MCF 10A (cell line): ENCODE measurements around the genes SAA1, SPTY2D1 and ZDHHC13.

GRCh38 chr11:18265825-18266412 is at the start of gene SAA1:
TSS of gene SAA1 (plus strand) at chr11:18266264.
- PRO-cap, result no peak
- RRBS, result no CpG with 5 or more reads among the region's 8 CpGs

DNA sequence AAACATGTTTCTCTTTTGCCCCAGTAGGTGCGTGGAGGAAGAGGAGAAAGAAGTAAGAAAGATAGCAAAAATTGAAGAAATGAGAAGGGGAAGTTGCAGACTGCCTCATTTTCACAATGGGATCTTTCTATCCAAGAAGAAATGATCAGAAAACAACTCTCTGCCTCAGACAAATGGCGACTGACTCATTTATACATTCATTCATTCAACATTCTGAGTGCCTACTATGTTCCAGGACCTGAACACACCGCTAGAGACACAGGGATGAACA is 379 bp downstream of the HPS5 start:
- PRO-cap, result no peak
- RRBS, result no CpG with 5 or more reads among the region's 3 CpGs

DNA sequence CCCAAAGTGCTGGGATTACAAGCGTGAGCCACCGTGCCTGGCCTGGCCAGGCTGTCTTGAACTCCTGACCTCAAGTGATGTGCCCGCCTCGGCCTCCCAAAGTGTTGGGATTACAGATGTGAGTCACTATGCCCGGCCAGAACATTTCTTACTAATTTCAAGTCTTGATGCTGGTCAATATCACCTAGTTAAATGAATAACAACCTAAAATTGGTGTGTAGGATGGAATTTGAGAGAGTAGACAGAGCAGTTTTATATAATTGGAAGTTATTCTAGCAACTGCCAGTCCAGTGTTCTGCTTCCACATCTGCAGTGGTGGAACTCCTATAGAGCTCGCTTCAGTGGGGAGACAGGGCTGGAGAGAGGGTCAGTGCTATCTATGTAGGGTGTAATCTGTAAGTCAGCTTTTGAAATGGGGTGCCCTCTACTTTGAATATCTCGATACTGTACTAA is 4.5 kb downstream of the LDHA start:
- PRO-cap, result no peak
- RRBS, result no CpG with 5 or more reads among the region's 7 CpGs

GRCh38 chr11:18526220-18526430 is 617 bp downstream of the TSG101 start:
- PRO-cap, result no peak
- RRBS, result no CpG with 5 or more reads among the region's 3 CpGs

GRCh38 chr11:18633823-18634654 is at the start of gene SPTY2D1:
TSS of gene SPTY2D1 (minus strand) at chr11:18634342.
- PRO-cap, result bidirectional peak, plus-strand start at chr11:18634578, minus-strand start at chr11:18634378
- RRBS, result 1% methylated on average over 10 of the region's 52 CpGs

- PRO-cap, result no peak
- RRBS, result no CpG with 5 or more reads among the region's 22 CpGs
Measured at GRCh38 chr11:18650680-18651522, 16.8 kb upstream of the SPTY2D1 start.

- PRO-cap, result no peak
- RRBS, result no CpG with 5 or more reads among the region's 7 CpGs
Measured at GRCh38 chr11:18672146-18672579, 26.4 kb upstream of the TMEM86A start.

GRCh38 chr11:19117047-19118157 is at the start of gene ZDHHC13:
TSS of gene ZDHHC13 (plus strand) at chr11:19117168.
- PRO-cap, result bidirectional peak, plus-strand start at chr11:19117168, minus-strand start at chr11:19116961; bidirectional peak, plus-strand start at chr11:19117444, minus-strand start at chr11:19117334
- RRBS, result 1% methylated on average over 14 of the region's 61 CpGs

DNA sequence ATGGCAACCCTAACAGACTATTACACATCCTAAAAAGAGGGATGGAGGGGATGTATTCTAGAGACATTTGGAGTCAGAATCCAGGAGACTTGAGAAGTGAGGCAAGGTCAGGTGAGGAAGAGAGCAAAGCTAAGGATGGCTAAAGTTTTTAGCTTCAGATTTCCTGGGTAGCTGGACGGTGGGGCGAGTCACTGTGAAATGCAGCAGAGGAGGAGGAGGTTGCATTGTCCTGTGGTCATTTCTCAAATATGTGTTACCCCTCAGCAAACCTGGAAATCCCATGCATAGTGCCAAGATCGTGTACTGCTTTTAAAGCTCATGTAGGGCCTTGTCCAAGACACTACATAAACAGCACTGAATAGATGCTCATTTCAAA is 20.5 kb downstream of the CSRP3 start:
- PRO-cap, result no peak
- RRBS, result no CpG with 5 or more reads among the region's 3 CpGs

DNA sequence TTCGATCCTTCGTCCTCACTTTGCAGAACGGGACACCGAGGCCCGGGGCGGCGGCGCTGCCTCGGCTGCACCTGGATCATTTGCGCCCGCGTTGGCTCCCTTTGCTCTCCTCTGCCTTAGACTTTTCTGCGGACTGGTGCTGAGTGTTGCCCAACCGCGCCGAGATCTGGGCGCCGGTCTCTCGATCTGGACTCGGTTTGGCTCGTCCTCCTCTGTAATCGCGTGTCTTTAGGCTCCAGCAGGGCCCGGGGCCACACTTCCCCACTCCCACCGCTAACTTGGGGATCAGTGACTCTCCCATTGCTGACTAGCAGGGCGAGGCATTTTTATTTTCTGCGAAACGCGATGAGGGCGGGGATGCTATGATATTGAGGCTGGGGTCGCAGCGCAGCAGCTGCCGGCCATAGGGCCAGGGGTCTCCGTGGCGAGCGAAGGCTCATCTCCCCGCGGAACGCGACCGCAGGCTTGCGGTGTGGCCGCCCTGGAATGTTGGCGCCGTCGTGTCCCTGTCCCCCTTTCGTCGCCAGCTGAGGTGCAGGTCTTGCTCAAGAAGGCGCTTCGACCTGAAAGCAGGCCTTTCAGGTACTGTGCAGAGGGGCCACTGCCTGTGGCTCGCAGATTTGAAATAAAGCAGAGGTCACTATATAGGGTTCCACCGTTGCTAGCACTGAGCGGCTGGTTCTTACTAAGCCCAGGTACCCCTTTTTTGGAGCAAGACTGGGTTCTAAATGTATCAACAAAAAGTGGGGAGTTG is 1.8 kb upstream of the E2F8 start:
- PRO-cap, result no peak
- RRBS, result 91% methylated on average over 7 of the region's 53 CpGs

DNA sequence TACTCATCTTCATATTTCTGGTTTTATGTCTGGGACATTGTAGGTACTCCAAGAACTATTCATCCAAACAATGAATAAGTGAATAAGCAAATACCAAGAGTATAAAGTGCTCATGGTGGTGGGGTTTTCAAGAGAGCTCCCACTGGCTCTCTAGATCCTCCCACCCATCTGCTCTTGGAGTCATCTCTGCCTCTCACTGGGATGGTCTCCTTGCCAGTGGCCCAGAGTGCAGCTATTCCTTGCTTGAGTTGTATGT is 126.6 kb upstream of the E2F8 start:
- PRO-cap, result no peak

- PRO-cap, result no peak
- RRBS, result no CpG with 5 or more reads among the region's 6 CpGs
Measured at GRCh38 chr11:19428886-19429643, 188.3 kb upstream of the E2F8 start.

DNA sequence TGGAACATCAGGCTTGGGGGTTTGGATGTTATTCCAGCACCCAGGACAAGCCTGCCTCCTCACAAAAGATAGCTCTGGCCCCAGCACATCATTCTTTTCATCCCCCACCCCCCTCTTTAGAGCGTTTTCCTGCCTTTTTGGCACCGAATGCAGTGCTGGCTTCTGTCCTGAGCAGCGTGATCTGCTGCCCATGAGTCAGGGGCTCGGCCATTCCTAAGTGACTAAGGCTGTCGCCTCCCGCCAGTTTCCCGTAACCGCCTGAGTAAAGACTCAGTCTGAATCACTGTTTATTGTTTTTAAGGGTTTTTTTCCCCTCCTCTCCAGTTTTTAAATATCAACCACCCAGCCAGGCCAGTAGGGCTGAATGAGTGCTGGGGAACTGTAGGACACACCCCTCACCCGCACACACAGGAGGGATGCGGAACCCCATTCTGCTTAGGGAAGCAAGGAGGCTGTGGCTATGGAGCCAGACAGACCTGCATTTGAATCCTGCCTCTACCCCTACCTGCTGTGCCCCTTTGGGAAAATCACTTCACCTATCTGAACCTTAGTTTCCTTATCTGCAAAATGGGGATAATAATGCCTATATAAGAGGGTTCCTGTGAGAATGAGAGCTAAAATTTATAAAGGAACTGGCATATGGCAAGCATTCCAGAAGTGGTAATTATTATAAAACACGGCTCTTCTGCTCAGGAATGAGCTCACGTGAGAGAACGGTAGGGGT is 32.4 kb upstream of the NAV2 start:
- PRO-cap, result bidirectional peak, plus-strand start at position 429 of the sequence, minus-strand start at position 219 of the sequence
- RRBS, result no CpG with 5 or more reads among the region's 13 CpGs

- PRO-cap, result no peak
- RRBS, result no CpG with 5 or more reads among the region's 8 CpGs
Measured at GRCh38 chr11:19739653-19740437, 27.2 kb downstream of the NAV2 start.

- PRO-cap, result no peak
- RRBS, result no CpG with 5 or more reads among the region's 3 CpGs
Measured at GRCh38 chr11:19753851-19754212, 41.2 kb downstream of the NAV2 start.

GRCh38 chr11:19790928-19791852 is 78.6 kb downstream of the NAV2 start:
- PRO-cap, result no peak
- RRBS, result no CpG with 5 or more reads among the region's 11 CpGs

- PRO-cap, result no peak
- RRBS, result no CpG with 5 or more reads among the region's 2 CpGs
Measured at GRCh38 chr11:19829604-19829928, 116.9 kb downstream of the NAV2 start.

- PRO-cap, result no peak
- RRBS, result no CpG with 5 or more reads among the region's 4 CpGs
Measured at GRCh38 chr11:19958383-19958955, 201.8 kb downstream of the DBX1 start.

DNA sequence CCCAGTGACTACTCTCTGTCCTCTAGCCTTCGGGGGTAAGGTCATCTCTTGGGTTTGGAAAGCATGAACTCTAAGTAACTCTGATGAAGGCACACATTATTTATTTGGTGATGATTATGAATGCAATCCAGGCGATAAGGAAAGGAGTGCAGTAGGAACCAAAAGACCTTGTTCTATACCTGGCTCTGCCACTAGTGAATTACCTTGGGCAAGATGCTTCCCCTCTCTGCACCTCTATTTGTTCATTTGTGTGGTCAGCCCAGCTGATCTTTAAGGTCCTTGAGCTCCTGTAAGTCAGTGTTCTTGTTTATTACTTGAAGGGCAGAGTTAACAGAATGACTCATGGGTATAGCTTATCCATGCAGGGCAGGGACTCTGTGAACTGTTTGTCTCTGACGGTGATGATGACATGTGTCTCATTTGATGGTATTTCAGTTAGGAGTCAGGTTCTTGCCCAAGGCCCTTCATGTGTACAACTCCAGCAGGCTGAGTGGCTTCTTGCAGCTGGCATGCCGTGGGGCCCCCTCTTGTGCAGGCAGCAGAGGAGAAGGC is 165.3 kb downstream of the DBX1 start:
- PRO-cap, result bidirectional peak, plus-strand start at position 496 of the sequence, minus-strand start at position 280 of the sequence
- RRBS, result no CpG with 5 or more reads among the region's 4 CpGs

DNA sequence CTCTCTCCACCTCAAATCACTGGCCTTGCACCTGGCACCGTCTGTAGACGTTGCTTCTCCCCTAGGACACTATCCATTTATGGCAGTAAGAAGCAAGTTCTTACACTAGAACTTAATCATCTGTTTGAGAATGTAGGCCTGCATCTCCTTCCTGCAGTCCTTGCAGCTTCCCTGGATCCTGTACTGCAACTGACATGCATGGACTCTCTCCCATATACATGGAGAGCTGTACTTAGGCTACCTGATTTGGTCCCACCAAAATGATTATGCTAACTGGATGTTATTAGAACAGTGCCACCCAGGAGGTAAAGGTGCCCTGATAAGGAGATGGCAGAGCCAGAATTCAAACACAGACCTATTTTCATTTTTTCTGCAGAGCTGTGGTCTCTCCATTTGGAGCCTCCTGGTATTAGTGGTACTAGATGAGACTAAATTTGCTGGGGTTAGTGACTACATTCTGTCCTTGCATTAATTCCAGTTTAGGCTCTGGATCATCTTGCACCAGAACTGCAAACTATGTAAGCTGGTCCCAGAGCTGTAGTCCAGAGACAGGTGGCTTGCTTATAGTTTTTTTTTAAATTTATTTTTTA is 134.5 kb downstream of the DBX1 start:
- PRO-cap, result bidirectional peak, plus-strand start at position 115 of the sequence, minus-strand start at position 81 of the sequence
- RRBS, result no CpG with 5 or more reads among the region's 2 CpGs